Cardiac fibroblast (primary cell): ENCODE data around the genes PIERCE1 and LCN9.

GRCh38 chr9:134347995-134348909 lies 22.0 kb downstream of the RXRA start:
- RRBS: 80% methylated on average over 1 of the region's 31 CpGs

DNA sequence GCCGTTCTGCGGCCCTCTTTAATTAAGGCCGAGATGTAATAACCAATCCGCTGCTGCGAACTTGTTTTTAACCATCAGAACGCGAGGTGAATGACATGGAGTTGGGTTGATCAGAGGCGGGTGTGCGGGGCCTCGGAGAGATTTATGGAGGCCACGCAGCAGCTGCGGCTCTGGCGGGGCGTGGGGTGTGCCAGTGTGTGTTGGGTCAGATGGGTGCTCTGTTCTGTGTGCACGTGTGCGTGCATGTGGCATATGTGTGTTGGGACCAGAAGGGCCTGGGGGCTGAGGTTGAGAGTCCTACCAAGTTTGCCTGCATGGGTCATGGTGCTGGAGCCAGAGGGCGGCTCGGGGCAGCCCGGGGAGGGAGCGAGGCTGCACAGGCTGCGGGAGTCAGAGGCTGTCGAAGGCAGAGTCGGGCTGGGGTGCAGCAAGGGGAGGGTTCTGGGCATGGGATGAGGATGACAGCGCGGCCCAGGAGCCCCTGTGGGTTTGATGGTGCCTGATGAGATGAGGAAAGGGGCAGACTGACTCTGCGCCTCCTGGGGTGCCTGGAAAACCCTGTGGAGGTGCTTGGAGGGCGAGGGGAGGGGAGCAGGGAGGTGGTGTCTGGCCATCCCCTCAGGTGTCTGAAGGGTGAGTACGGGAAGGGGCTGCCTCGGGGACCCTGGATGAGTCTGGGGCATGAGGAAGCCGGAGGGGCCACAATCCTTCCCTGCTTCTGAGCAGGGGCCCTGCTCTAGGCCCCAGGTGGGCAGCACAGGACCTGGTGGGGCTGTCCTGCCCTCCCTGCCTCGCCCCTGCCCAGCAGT lies 25.6 kb downstream of the RXRA start:
- RRBS: no CpG with 5 or more reads among the region's 31 CpGs

GRCh38 chr9:134373479-134373673 lies 47.1 kb downstream of the RXRA start:
- RRBS: no CpG with 5 or more reads among the region's 3 CpGs

- RRBS: 82% methylated on average over 8 of the region's 17 CpGs
Observed at GRCh38 chr9:134382489-134383027, 56.3 kb downstream of the RXRA start.

- RRBS: 94% methylated on average over 1 of the region's 23 CpGs
Observed at GRCh38 chr9:134391748-134392333, 65.6 kb downstream of the RXRA start.

GRCh38 chr9:134405403-134405888 lies 79.2 kb downstream of the RXRA start:
- RRBS: no CpG with 5 or more reads among the region's 13 CpGs

DNA sequence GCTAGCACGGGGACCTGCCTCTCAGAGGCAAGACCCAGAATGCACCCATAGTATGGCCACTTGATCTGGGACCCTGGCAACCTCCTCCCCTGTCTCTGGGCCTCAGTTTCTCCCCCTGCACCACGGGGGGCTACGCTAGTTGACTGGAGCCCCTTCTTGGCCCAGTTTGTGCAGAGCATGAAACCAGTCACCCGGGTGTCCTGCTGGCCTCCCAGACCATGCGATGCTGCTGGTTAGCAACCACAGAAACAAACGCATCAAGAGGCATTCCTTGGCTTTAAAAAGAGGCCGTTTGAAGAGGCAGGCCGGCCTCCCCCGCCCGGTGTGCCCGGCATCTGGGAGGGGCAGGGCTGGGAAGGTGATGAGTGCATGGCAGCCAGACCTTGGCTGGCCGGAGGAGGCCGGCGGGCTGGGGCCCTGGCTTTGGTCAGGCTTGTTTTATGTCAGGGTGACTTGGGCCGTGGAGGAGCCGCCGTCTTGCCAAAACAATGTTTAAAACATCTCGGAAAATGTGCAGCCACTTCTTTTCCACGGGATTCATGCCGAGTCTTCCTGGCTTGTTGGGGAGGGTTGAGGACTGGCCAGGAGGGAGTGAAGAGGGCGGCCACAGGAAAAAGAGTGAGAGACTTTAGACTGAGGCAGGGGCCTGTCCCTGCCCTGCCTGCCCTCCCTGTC lies 142.7 kb downstream of the RXRA start:
- RRBS: 8% methylated on average over 2 of the region's 21 CpGs

DNA sequence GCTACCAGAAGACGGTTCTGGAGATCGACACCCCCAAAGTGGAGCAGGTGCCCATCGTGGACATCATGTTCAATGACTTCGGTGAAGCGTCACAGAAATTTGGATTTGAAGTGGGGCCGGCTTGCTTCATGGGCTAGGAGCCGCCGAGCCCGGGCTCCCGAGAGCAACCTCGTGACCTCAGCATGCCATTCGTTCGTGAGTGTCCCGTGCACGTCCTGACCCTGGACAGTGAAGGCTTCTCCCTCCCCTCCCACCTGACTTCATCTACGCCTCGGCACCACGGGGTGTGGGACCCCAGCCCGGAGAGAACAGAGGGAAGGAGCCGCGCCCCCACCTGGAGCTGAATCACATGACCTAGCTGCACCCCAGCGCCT lies 38.5 kb upstream of the FCN2 start:
- RRBS: no CpG with 5 or more reads among the region's 22 CpGs

- RRBS: no CpG with 5 or more reads among the region's 27 CpGs
Observed at GRCh38 chr9:134863718-134864640, 16.6 kb upstream of the FCN2 start.

GRCh38 chr9:134996848-134997414 lies 79.2 kb upstream of the FCN1 start:
- RRBS: no CpG with 5 or more reads among the region's 14 CpGs

DNA sequence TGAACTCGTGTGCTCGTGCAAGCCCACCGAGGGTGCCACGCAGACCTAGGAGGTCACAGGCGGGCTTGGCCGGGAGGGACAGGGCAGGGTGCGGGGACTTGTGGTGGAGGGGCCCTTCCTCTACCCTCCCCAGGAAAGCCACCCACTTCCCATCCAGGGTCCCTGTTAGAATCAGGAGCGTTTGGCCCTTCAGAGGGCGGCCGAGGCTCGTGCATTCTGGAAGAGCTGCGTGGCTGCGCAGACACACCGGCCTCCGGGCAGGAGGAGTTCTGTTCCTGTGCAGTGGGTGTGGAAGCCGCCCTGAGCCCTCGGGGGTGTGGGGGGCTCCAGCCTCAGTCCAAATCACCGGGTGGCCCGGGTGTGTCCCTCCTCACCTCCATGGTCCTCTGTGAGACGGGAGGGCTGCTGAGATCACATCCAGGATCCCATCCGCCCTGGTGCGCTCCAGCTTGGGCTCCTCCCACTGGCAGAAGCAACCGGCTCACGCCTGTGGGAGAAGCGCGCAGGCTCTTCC lies 18.3 kb downstream of the OLFM1 start:
- RRBS: 49% methylated on average over 6 of the region's 26 CpGs

GRCh38 chr9:135471674-135472510 lies 7.7 kb upstream of the PPP1R26 start:
- RRBS: no CpG with 5 or more reads among the region's 22 CpGs

DNA sequence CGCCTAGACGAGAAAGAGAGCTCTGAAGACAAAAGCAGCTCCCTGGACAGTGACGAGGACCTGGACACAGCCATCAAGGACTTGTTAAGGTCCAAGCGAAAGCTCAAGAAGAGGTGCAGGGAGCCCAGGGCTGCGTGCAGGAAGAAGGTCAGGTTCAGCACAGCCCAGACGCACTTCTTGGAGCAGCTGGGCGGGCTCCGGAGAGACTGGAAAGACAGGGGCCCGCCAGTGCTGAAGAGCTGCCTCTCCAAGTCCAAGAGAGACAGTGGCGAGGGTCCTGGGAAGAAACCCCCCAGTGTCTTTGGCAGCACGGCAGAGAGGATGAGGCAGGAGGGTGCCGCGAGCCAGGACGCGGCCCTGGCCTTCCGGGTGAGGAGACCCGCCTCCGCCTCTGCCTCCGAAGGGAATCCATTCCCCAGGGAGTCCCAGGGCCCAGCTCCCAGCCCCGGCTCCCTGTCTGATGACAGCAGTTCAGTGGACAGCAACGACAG lies 7.0 kb downstream of the PPP1R26 start:
- RRBS: 65% methylated on average over 4 of the region's 21 CpGs

- RRBS: 2% methylated on average over 14 of the region's 70 CpGs
Observed at GRCh38 chr9:135499254-135500221, at the start of gene PIERCE1. Gene PIERCE1 (minus strand): TSS chr9:135499869.

- RRBS: no CpG with 5 or more reads among the region's 12 CpGs
Observed at GRCh38 chr9:135663148-135663560, at the start of gene LCN9. Gene LCN9 (plus strand): TSS chr9:135663309.

DNA sequence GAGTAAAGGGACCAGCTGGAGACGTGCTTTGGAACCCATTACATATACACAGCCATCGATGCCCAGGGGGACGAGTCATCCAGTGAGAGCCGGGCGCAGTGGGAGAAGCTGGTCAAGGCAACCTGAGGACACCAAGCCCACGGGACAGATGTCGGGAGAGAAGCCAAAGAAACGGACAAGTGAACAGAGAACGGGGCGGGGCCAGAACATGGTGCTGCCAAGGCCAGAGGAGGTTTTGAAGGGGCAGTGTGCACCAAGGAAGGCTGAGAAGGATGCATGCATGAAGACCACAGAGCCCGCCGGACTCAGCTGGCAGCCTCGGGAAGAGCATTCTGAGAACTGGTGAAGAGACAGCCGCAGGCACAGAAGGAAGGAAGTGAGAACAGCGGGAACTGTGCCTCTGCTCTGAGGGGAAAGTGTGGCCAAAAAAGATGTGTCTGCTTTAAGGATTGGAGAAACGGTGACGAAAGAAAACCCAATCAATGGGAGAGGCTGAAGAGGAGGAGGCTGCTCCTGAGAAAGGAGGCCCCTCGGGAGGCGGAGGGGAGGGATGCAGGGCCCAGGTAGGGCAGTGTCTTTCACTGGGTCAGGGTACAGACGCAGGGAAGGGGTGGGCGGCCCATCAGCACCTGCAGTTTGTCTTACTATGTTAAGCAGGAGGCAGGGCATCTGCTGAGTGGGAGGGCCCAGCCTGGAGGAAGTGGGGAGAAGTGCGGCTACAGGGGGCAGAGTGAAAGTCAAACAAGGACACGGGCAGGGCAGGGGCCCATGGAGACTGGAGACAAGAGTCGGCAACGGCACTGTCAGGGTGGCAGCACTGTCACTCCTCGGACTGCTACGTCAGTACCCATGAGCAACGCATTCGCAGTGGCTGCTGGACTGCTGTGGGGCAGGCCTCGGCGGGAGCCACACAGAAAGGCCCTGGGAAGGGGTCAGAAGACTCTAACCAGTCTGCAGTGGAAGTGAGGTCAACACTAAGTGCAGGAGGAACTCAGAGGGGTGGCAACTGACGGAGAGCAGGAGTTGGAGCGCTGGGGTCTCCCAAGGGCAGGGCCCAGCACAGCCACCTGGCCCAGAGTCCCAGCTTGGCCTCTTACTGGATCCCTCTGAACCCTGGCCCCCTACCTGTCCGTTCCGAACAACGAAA lies 19.9 kb downstream of the CAMSAP1 start:
- RRBS: no CpG with 5 or more reads among the region's 36 CpGs

DNA sequence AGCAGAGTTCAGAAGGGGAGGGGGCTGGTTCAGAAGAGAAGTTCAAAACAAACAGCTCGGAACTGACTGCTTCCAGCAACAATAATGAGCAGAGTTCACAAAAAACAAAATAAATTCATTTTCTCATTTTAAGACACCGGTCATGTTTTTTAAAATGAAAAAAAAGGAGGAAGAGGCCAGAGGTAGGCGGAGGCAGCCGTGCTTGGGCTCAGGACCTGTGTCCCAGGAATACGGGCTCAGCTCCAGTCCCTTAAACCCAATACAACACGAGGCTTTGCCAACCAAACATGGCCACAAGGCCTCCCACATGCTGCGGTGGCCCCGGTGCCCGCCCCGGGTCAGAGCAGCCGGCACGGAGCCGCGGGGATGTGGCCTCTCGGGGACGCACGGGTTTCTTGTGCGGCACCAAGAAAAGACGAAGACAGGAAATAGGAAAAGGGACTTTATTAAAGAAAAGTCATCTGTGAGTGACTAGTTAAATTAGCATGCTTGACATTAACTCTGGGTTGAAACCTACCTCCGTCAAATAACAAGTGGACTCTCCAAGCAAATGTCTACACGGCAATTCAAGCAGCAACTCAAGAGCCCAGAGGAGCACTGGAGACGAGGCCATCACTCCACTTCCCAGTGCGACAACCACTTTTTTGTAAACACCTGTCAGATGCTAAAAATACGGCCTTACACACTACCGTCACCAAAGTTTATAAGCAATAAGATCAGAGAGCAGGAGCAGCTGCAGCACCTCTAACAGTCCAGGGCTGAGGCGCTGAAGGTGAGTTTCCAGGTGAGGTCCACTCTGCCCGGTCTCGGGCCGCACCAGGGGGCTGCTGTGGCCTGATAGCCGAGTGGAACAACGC lies 25.4 kb upstream of the CAMSAP1 start:
- RRBS: no CpG with 5 or more reads among the region's 31 CpGs

GRCh38 chr9:135941518-135942528 lies 19.4 kb downstream of the UBAC1 start:
- RRBS: no CpG with 5 or more reads among the region's 17 CpGs

DNA sequence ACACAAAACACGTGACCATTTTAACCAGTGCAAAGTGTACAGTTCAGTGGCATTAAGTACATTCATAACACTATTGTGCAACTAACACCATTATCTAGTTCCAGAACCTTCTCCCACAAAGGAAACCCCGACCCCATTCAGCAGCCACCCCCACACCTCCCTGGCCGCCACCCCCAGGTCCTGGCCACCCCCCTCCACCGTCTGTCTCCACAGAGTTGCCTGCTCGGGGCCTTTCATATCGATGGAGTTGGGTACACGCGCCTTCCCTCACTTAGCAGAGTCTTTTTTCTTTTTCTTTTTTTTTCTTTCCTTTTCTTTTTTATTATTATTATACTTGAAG lies 33.7 kb upstream of the UBAC1 start:
- RRBS: no CpG with 5 or more reads among the region's 8 CpGs

GRCh38 chr9:136009030-136009780 lies 48.0 kb upstream of the UBAC1 start:
- RRBS: no CpG with 5 or more reads among the region's 19 CpGs